Jurkat, Clone E6-1 (cell line): ENCODE data around the genes SLC25A12, HAT1 and PDK1.

GRCh38 chr2:170716623-170717176 lies 1.6 kb downstream of the SP5 start:
- RRBS, result 35% methylated on average over 8 of the region's 72 CpGs

DNA sequence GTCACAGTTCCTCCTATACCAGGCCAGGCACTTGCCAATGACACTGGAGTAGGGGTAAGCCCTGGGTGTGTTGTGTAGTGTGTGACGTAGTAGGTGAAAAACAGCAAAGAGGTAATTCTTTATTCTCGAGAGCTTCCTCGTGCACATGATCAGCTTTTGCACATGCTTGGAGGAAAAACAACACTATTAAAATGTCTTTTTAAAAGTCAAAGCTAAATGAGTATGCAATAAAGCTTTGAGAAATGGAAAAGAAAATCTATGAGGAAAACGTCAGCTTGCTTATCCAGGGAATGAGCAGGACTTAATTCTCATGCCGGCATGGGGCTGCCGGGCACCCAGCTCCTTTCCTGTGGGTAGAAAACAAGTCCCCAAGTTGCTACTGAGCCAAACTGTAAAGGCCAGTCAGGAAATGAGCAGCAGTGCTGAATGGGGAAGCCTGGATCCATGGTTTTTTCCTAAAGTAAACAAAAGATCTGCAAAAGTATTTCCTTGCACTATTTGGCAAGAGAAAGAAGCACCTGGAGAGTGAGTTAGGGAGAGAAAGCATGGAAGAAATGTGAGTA lies 117.8 kb downstream of the METTL8 start:
- RRBS, result no CpG with 5 or more reads among the region's 6 CpGs

DNA sequence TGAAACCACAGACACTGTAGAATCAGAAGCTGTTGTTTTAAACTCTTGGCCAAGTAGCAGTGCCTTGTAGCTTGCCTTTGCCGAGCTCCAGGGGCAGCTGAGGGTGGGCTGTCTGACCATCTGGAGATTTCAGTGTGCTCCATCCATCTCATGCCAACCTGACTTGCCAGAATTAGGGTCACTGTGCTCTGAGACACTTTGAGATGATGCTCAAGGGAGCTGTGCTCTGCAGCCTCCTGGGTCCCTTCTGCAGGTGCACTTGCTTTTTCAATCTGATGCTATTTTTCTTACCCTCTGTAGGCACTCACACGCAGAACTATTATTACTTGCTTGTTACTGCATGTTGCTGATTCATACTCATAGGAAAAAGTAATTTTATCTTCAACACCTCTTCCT lies 116.1 kb downstream of the METTL8 start:
- RRBS, result no CpG with 5 or more reads among the region's 2 CpGs

DNA sequence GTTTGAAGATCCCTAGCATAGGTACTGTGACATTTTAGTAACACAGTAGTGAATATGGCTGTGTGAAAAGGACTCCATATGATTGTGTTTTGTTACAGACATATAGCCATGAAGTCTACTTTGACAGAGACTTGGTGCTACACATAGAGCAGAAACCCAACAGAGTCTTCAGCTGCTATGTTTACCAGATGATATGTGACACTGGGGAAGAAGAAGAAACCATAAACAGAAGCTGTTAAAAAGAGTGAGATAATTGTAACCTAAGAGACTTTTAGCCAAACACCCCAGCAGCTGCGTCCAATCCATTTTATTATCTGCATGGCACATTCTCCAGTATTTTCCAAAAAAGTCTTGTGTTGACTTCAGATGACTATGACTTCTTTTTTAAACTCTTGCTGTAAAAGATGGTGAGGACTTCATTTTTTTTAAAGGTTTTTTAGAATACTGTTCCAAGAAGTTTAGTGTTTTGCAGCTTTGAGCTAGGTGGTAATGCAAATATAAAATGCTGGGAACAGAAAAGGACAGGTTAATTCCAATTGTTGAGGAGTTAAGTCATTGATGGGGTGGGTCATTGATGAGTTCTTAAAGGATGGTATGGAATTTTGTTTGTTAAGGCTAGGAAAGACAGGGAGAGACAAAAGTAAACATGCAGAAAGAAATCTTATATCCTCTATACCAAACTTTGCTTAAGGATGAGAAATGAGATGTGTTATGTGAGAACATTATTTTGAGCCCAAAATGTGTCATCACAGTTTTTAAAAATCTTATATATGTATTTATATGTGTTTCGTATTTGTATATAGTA lies 41.2 kb upstream of the CYBRD1 start:
- RRBS, result no CpG with 5 or more reads among the region's 2 CpGs

DNA sequence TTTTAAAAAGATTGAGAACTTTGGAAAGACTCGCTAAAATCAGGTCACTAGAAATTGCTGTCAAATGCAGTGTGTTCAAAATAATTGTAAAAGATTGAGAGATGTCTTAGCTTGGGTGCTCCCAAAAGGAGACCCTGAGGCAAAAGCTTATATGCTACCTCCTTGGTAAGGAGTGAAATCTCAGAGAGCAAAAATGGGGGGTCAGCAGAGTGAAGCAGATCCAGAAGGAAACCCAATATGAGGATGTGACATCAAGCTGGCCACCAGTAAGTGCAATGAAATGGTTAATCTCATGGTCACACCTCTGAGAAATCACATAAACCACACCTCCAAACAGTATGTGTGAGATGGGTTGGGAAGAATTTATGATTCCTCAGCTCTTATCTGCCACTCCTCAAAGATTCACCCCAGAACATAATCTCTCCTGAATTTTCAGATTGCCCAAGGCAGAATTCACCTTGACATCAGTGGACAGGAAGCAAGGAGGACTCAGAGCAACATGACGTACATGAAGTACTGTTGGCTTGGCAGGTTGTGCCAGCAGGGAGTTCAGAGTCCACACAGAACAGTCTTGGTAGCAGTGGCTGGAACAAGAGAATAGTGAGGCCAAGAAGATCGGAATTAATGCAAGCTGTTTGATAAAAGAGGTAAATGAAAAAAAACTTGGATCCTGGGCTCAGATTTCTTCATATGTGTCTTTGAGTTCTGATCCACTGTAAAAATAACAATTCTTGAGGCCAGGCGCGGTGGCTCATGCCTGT lies 31.8 kb upstream of the CYBRD1 start:
- RRBS, result no CpG with 5 or more reads among the region's 5 CpGs

DNA sequence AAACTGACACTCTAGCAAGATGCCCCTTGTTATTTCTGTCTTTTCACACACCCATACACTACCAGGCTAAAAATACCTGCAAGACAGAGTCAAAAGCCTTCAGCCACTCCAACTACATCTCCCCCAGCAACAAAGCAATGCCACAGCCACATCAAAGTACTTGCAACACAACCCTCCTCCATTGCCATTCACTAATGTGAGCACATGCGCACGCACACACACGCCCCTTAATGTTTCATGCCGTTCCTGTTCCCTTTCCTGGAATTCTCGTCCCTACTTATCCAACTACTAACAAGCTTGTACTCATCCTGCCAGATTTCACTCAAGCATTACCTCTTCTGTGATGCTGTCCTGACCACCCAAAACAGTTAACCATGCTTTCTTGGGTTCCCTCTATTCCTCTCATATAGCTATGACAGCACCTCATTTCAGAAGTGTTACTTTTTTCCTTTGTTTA lies 29.6 kb downstream of the SLC25A12 start:
- RRBS, result no CpG with 5 or more reads among the region's 5 CpGs

DNA sequence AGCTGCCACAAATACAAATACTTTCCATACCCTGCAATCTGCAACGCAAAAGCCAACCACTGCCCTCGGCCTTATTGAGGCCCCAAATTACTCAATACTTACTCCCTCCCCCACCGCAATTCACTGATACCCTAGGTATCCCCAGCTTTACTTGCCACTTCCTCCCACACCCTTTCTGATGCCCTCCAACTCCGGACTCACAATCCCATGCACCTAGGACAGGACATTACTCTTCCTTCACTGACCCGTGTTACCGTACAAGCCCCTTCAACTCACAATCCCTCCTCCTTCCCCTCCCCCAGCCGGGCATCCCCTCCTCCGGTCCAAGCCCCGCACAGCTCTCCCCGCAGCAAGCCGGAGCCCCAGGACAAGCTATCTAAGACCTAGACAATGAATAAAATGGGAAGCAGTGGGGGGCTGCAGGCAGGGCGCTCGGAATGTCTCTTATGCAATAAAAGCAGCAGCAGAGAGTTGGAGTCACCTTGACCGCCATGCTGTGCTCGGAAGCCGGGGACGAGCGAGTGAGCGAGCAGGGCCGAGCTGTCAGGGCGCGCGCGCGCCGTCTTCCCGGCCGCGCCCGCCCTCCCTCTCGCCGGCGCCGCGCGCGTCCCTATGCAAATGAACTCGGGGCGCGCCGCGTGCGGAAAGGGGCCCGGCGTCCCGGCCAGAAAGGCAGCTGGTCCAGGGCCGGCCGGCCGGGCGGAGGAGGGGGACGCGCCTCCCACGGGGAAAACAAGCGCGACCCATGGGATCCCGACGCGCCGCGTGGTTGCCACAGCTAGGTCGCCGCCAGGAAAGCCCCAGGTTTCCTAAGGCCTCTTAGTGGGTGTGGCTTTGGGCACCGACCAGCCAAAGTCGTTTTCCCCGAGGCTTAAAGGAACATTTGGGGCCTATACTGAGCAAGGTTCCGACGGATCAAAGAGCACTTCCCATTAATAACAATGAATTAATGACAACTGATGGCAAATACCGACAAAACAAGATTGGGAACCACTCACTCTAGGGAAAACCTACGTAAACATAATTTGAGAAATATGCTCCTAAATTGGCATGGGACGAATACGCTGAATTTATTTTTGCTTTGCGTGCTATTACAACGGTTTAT lies at the start of gene SLC25A12:
SLC25A12 (minus strand) TSS at position 523 of the 1,105 bp plus-strand sequence.
- RRBS, result 1% methylated on average over 28 of the region's 73 CpGs

GRCh38 chr2:171922087-171923144 lies at the start of gene HAT1:
Gene HAT1 (plus strand): TSS chr2:171922461.
- RRBS, result 1% methylated on average over 21 of the region's 68 CpGs

DNA sequence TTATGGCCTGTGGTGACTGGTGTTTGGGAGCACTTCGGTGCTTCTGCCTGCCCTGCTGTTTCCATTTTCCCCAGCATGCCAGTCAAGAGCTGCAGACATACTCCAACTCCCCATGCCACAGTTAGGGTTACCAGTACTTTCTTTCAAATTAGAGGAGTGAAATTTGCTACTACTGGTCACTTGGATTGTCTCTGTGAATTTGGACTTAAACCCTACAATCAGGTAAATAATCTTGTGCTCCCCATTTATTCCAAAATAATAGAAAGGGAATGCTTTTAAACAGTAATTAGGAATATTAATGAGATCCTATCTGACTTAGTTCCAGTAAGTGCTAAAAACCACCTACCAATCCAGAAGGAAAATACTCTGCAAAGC lies 9.9 kb upstream of the DLX1 start:
- RRBS, result no CpG with 5 or more reads among the region's 1 CpG

GRCh38 chr2:172106058-172107009 lies 3.6 kb upstream of the DLX2 start:
- RRBS, result 93% methylated on average over 3 of the region's 47 CpGs

DNA sequence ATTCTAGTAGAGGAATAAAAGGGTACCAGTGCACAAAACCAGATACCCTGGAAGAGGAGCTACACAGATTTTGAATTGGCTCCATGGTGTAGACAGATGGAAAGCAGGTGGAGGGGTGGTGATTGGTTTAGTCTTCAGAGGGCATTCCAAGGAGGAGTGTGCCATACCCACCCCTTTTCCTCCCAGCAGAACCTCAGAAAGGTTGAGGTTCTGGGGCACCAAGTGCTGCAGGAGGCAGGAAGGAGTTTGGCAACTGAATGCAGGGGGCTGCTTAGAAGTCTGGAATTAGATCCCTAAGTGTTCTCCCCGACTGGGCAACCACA lies 88.2 kb upstream of the ITGA6 start:
- RRBS, result no CpG with 5 or more reads among the region's 1 CpG

GRCh38 chr2:172374328-172374614 lies 53.1 kb upstream of the ITGA6 start:
- RRBS, result no CpG with 5 or more reads among the region's 3 CpGs

DNA sequence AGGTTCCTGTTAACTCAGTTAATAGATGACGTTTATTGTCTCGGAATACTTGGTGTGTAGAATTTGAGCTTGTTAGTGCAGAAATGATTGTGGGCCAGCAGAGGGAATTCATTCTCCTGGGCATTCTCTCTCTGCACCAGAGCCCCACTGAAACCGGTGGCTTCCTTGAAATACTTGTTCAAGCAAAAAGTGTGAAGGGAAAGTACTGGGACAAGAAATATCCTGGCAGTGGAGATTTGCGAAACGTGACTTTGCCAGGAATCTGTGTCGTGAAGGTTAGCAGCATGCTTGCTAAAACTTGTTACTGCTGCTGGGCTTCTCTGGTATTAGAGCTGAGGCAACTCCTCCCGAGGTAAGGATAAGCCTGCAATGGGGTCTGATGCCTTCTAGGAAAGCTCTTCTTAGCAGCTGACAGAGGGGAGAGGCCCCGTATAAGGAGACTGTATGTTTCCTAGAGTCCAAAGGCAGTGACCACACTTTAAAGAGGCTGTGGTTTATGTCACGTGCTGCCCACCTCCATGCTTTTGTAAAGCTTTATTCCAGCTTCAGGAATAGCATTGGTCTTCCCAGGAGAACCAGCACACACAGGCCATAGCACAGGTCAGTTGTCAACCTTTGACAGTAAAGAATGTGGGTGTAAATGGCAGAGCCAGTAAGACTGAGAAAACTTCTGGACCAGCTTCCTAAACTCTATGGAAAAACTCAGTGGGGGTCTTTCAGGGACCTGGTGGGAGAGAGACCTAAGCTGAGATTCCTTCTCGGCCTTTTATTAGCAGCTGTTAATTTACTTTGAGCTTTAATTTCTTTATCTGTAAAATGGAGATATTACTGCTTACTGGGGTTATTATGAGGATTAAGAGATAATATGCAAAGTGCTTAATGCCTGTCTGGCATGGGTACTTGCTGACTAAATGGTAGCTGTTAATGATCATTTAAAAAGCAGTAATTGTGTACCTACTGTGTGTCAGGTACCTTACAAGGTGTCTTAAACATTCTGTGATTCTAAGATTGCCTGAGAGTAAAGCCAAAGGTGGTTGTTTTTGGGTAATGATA lies 2.3 kb downstream of the ITGA6 start:
- RRBS, result no CpG with 5 or more reads among the region's 10 CpGs

DNA sequence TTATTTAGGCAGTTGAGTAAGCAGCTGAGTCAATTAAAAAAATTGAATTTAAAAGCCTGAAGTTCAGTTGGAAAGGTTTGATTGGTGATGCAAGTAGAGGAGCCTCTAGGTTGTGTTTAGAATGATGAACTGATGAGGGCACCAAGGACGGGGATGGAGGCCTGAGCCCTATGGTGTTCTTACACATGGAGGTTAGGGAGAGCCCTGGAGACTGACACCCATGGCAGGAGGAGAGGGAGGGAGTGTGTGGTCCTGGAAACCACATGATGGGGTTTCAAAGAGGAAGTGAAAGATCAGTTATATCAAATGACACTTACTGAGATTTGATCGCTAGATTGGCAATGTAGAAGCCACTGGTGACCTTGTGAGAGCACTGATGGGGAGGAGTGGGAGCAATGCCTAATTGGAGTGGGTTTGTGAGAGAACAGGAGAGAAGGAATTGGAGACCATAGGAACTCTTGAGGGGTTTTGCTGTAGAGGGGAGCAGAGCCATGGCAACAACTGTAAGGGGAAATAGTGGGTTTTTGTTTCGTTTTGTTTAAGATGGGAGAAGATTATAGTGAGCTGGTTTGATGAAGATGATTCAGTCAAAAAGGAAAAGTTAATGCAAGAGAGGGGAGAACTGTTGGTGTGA lies 10.3 kb downstream of the ITGA6 start:
- RRBS, result no CpG with 5 or more reads among the region's 3 CpGs

- RRBS, result 2% methylated on average over 27 of the region's 102 CpGs
Measured at GRCh38 chr2:172555067-172556281, at the start of gene PDK1. Gene PDK1 (plus strand): TSS chr2:172556090.

GRCh38 chr2:172578919-172579611 lies 23.2 kb downstream of the PDK1 start:
- RRBS, result no CpG with 5 or more reads among the region's 3 CpGs

DNA sequence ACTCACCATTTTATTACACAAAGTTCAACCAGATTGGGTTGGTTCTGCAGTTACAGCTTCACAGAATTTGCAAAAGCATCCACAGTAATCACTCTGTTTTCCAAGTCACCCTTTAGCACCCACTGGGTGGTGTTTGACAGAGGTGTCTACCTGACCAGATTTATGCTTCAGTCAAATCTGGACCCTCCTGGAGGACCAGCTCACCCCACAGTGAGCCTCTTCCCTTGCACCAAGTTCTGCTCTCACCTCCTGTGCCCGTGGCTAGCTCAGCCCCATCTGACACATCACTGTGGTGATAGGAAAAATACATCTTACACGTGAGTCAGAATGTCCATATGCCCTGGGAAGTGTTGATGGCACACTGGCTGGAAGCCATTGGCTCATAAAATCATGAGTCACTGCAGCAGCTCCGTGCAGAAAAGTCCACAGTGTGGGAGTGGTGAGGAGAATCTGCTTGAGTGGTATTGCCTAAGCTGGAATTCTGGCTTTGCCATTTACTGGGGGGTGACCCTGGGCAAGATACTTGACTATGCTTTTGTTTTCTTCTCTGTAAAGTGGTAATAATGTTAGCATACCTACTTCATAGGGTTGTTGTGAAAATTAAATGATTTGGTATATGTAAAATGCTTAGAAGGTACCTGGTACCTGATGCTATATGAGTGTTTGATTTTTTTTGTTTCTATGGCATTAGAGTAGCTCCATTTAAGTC lies 42.6 kb upstream of the RAPGEF4 start:
- RRBS, result no CpG with 5 or more reads among the region's 3 CpGs

DNA sequence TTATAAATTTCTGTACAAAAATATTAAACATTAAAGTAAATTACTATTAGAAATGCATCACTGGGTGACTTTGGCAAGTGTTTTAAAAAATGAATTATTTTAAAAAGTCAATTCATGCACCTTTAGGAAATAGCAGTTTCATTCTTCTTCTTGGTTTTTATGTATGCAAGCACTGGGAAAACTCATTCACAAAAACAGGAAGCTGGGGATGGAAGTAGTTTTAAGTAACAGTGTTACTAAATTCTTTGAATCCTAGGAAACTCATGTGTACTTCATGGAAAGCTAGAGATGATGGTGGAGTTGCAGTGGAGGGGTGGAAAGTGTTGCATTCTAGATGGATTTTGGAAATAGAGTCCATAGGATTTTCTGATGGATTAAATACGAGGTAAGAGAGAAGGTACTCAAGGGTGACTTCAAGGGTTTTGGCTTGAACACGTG lies 142.7 kb upstream of the MAP3K20 start:
- RRBS, result no CpG with 5 or more reads among the region's 2 CpGs

DNA sequence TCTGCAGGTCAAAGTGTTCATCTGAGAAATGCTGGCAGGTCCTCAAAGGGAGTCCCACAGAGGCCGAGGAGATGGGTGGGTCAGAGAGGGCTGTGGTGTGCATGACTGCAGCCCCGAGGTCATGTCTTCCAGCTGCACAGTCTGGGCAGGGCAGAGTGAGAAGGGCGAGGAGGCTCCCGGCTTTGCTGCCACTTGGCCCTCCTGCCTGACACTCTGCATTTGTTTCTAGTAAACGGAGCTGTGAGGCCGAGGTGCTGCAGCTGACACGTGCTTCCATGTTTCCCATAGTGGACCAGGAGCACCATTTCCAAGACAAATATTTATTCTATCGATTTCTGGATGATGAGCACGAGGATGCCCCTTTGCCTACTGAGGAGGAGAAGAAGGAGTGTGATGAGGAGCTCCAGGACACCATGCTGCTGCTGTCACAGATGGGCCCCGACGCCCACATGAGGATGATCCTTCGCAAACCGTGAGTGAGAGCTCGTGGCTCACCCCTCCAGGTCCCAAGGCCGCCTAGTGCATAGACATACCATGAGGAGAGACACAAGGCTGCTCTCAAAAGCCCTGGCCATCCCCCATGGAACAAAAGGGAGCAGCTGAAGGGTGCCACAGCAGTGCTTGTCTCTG lies 108.6 kb upstream of the MAP3K20 start:
- RRBS, result no CpG with 5 or more reads among the region's 15 CpGs

GRCh38 chr2:173059978-173060636 lies 15.5 kb upstream of the MAP3K20 start:
- RRBS, result no CpG with 5 or more reads among the region's 5 CpGs